Metastatic Liver Carcinoma in the Adrenal Gland (tissue), 2 donors: ENCODE results near the gene VWC2L.

GRCh38 chr2:210541176-210541879, 15.1 kb upstream of the CPS1 start:
- PRO-cap, 2 experiments: peak in 2 of 2 experiments; most common plus-strand start chr2:210541587 (in 1); most common minus-strand start chr2:210541496 (in 2)

GRCh38 chr2:210544975-210545456, 11.4 kb upstream of the CPS1 start:
- PRO-cap, 2 experiments: peak in 2 of 2 experiments; most common plus-strand start chr2:210545274 (in 2); most common minus-strand start chr2:210545208 (in 1)

DNA sequence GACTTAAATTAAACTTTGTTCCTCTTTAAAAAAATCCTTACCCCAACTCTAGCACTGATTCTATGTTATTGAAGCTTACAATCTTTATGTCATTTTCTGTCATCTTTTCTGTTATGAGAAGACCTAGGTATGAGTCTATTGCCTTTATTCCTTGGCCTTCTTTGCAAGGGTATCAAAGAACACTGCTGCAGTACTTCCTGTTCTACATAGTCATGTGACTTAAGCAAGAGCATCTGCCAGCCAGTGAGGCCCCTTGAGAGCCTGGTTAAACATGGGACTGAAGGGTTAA, 928 bp upstream of the CPS1 start:
- PRO-cap, 2 experiments: peak in 2 of 2 experiments; most common minus-strand start position 163 of the sequence (in 2)

- PRO-cap, 2 experiments: no peak in any of the 2 experiments
Measured at GRCh38 chr2:210583331-210583821, 27.0 kb downstream of the CPS1 start.

DNA sequence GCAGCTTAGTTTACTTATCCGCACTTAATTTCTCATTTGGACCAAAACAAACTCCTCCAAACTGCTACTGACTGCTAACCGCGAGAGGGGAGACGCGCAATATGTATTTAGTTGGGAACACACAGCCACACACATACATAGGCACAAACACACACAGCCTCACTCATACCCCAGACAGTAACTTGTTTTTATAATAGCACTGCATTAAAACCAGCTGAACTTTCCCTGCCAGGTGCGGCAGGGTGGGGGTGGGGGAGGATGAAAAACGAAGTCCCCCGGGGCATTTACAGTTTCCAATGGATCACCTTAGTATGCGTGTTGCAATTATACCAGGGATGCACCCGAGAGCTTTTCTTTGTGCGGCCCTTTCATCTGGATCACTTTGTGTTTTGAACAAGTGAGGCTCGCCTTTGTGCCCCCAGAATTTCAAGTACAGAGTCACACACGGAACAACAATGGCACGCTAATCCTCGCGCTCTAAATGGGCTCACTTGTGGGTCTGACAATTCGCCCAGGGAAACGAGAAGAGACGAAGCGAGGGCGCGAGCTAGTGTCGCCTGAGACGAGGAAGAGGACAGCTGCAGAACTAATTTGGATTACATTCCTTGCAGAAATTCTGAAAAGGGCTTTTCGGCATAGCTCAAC, 2.4 kb downstream of the ERBB4 start:
- PRO-cap, 2 experiments: no peak in any of the 2 experiments

- PRO-cap, 2 experiments: no peak in any of the 2 experiments
Measured at GRCh38 chr2:212903194-212903780, 248.1 kb downstream of the IKZF2 start.

DNA sequence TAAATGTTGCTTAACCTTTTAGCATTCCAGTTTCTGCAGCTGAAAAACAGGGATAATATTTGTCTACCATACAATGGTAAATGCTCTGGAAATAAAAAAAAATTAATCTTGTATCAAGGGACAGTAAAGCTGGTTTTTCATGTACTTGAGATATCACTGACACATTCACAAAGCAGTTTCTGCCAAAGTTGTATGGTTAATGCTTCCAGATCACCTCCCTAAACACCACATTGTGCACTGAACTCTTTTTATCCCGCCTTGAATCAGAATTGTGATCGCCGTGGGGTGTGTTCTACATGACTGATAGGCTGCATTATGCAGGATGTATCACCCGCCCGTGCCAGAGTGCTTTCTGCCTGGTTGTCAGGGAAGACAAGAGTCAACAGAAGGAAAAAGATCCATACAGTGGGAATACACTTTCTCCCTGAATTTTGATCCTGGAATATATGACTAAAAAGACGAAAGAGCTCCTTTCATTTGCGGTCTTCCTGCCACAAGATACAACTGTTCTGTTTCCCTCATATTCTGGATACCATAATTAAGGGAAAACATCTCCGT, 238.7 kb downstream of the IKZF2 start:
- PRO-cap, 2 experiments: no peak in any of the 2 experiments

- PRO-cap, 2 experiments: no peak in any of the 2 experiments
Measured at GRCh38 chr2:213098448-213099074, 52.9 kb downstream of the IKZF2 start.

DNA sequence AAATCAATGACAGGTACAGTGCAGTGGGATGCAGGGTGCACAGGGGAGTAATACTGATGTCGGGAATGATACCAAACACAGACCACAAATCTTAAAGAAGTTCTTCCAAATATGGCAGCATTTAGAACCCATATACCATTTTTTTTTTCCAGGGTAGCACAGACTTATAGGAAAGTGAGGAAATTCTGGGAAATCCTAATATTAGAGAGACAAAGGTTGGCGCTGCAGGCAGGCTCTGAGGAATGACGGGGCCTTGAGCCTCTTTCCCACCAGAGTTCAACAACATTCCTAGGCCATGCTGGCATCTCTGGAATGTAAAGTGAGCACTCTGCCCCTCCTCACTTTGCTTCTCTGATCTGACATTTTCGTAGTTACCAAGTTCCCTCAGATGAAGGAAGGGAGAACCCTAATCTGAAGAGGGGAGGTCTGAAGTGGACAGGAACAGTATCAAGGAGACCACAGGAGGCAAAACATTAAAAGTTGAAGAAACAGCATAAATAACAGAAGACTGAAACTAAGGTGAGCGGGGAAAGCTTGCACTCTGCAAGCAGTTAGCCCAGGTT, 36.7 kb upstream of the IKZF2 start:
- PRO-cap, 2 experiments: no peak in any of the 2 experiments

- PRO-cap, 2 experiments: no peak in any of the 2 experiments
Measured at GRCh38 chr2:214410896-214411128, at the start of gene VWC2L. TSS of gene VWC2L (plus strand) at chr2:214411054.

DNA sequence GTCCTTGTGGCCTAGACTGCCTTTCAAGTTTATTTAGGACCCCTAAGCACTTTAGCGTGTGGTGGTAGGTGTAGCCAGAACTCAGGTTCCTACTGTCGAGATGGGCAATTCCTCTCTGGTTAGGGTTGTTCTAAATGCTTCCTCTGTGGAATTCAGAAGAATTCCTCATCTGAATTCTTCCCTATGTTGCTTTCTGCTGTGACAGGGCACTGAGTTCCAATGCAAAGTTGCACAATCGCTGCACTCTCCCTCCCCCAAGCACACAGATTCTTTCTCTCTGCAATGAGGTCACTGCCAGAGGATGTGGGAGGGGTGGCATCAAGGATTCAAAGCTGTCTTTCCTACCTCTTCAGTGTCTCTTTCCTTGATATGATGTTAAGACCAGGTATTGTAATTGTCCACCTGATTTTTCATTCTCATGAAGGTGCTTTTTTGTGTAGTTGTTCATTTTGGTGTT, 54.9 kb downstream of the VWC2L start:
- PRO-cap, 2 experiments: no peak in any of the 2 experiments

GRCh38 chr2:214683467-214683951, 126.0 kb downstream of the BARD1 start:
- PRO-cap, 2 experiments: no peak in any of the 2 experiments

- PRO-cap, 2 experiments: no peak in any of the 2 experiments
Measured at GRCh38 chr2:215375187-215375576, 60.7 kb downstream of the FN1 start.

DNA sequence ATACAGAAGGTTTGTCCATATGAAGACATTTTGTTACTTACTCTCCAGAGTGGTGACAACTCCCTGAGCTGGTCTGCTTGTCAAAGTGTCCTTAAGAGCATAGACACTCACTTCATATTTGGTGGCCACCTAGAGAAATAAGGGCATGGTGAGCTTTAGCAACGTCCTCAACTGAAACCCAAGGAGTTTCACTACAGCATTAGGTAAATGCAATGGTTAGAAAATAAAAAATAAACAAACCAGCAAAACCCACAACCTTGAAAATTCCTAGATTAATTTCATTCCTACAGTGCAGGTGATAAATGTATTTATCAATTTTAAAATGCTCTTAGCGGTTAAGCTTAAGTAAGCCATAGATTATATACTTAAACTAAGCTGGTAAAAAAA, 57.7 kb downstream of the FN1 start:
- PRO-cap, 2 experiments: no peak in any of the 2 experiments

DNA sequence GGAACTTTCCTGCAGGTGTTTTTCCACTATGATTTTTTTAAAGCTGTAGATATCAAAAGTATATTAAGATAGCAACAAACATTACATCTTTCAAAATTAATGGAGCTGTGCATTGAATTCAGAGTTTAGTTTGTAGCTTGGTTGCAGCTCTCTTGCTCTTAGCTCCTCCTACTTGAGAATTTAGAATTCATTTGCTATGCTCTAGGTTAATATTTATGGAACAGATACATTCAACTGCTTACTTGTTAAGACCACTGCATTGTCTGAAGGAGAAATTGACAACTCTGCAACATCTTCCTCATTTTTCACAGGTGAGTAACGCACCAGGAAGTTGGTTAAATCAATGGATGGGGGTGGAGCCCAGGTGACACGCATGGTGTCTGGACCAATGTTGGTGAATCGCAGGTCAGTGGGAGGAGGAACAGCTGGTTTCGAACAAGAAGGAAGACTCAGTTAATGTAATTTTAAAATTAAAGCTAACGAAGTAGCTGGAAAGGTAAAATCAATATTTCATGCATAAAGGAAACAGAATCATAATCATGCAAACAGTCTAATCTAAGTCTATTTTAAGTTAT, 44.4 kb downstream of the FN1 start:
- PRO-cap, 2 experiments: no peak in any of the 2 experiments

DNA sequence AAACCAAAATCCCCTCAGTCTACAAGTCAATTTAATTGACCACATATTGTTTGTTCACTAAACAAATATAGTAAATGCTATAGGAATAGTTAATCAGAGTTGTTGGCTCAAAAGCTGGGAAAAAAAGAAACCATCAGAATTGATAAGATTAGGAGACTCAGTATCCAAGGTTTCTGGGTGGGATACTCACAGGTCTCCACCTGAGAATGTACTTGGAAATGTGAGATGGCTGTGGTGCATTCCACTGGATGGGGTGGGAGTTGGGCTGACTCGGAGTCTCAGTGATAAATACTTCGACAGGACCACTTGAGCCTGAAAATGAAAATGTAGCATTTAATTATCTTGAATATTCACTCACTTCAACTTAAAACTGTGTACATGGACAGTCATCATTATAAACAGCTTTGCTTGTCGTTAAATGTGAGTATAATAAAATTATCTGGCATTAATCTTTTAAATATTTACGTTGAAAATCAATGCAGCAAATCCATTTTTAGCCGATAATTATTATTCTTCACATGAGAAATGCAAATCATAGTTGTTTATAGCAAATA, 21.1 kb downstream of the FN1 start:
- PRO-cap, 2 experiments: no peak in any of the 2 experiments

DNA sequence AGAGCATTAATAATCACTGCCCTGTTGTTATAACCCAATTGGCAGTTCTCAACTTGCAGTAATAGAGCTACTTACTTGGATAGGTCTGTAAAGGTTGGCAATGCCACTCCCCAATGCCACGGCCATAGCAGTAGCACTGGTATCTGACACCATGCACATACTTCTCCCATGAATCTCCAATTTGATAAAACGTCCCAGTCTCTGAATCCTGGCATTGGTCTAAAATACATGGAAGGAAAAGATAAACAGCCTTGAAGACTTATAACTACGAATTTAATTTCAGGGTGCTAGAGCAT, 16.8 kb downstream of the FN1 start:
- PRO-cap, 2 experiments: no peak in any of the 2 experiments

DNA sequence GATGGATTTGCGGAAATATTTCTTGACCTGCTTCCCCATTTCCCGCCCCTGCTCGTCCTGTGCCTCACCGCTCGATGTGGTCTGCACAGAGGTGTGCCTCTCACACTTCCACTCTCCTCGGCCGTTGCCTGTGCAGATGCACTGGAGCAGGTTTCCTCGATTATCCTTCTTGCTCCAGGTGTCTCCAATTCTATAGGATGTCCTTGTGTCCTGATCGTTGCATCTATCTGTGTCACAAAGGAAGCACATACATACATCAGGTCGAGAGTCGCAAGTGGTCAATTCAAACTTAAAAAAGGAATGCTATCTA, 7.8 kb downstream of the FN1 start:
- PRO-cap, 2 experiments: no peak in any of the 2 experiments

GRCh38 chr2:215681020-215681607, 245.2 kb upstream of the FN1 start:
- PRO-cap, 2 experiments: peak in 1 of 2 experiments; most common plus-strand start chr2:215681487 (in 1)

DNA sequence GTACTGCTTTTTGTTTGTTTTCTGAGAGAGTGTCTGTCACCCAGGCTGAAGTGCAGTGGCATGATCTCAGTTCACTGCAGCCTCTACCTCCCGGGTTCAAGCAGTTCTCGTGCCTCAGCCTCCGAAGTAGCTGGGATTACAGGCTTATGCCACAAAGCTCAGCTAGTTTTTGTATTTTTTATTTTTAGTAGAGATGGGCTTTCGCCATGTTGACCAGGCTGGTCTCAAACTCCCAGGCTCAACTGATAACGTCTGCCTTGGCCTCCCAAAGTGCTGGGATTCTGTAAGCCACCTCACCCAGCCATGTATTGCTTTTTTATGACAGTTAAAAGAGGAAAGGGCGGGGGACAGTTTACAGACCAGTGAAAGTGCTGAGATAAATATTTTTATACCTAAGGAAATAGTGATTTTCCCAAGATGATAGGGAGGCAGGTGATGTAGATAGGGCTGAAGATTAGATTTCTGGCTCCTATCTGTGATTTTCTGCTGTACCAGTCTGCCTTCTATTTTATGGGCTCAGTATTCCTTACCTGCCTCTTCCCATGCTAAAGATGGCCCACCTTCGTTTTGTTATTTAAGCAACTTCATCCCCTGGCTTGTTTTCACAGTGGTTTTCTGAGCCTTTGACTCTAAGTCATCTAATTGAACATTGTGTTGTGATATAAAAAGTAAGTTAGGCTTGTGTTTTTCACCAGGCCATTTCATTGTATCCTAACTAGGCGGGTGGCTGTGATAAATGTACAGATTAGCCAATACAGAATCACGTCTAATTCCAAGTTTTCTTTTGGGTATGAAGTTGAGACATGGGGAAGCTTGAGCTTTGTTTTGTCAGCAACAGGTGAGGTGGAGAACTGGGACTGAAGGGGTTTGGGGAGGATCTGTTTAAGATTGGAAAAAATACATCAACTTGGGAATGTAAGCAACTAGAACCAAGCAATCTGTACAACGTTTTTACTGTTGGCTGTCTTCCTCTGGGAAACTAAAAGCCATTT, 5.0 kb downstream of the RPL37A start:
- PRO-cap, 2 experiments: no peak in any of the 2 experiments